Pulmonary artery (tissue), 1 donor: ENCODE measurements around the gene ANKRD28.

- PRO-cap = no peak
Measured at GRCh38 chr3:15243712-15244281, 37.8 kb downstream of the CAPN7 start.

DNA sequence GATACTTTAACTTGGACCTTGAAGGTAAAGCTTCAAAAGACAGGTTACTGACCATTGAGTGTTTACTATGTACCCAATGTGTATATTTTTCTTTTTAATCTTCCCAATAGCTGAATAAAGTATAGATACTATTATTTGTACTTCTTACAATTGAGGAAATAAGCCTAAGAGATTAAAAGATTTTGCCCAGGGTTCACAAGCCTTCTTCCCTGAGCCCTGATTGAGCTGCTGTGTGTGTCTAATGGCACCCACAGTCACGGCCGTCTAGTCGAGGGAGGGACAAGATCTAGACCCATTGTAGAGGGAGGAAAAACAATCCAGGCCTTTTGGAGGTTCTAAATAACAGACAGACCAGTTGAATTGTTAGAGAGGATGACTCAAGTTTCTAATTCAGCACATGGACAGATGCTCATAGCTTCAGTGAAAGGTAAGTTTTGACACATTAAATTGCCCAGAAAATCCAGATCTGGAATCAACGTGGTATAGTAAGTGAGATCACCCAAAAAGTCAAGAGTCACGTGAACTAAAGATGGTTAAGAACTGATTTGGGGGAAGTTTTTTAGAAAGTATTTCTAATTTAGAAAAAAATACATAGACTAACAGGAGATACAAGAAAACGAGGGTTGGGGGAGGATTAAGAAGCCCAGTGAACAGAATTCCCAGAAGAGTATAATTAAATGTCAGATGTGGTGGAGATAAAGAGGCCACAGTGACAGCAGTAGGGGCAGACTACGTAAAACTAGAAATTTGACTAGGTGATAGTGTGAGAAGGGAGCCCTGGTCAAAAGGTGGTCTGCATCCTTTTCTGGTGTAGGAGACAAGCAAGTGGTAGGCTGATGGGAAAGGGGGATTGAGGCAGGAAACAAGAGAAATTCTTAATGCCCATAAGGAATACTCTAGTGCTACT lies 47.0 kb downstream of the CAPN7 start:
- PRO-cap = no peak

GRCh38 chr3:15330217-15330674 lies 2.1 kb downstream of the SH3BP5 start:
- PRO-cap = no peak

DNA sequence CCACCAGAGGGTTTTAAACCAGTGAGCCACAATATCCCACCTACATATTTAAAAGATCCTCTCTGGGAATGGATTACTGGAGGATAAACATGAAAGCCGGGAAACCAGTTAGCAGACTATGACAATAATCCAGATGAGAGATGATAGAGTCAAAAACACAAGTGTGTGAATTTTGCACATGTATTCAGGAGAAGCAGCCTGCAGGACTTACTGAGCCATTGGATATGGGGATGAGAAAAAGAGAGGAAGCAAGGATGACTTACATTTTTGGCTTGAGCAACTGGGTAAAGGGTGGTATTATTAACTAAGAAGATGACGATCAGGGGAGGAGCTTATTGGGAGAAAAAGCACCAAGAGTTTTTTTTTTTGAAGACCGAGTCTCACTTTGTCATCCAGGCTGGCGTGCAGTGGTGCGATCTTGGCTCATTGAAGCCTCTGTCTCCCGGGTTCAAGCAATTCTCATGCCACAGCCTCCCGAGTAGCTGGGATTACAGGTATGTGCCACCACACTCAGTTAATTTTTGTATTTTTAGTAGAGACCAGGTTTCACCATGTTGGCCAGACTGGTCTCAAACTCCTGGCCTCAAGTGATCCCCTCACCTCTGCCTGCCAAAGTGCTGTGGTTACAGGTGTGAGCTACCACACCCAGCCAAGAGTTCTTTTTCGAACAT lies 14.7 kb upstream of the SH3BP5 start:
- PRO-cap = no peak

- PRO-cap = no peak
Measured at GRCh38 chr3:15360625-15361265, 28.4 kb upstream of the SH3BP5 start.

GRCh38 chr3:15512160-15512517 lies 9.4 kb downstream of the COLQ start:
- PRO-cap = no peak

GRCh38 chr3:15623709-15624038 lies 22.1 kb downstream of the BTD start:
- PRO-cap = no peak

DNA sequence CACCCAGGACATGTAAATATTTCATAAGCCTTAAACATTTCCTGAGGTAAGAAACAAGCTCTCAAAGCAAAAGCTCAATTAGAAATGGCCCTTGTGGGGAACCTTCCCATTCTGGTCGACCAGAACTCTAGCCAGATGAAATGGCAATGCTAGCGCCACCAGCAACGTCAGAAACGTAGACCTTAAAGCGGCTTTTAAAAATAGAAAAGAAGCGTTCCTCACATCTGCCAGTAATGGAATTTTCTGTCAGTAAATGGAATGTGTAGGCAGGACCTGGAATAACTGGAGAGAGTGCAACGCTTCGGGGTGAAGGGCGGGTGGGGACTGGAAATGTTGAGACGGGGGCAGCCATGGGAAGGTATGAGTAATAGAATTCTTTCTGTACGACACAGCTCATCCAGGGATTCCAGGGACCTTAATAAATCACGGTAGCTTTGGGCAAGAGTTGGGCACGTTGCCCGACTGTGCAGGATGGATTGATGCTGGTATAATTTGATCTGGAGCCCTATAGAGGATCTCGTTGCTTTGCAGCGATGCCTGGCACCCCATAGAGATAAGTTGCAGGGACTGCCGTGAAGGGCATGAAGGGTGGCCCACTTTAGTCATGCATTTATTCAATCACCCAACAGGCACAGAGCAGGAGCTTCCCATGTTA lies 44.5 kb downstream of the BTD start:
- PRO-cap = no peak

- PRO-cap = no peak
Measured at GRCh38 chr3:15752659-15753496, 44.9 kb downstream of the ANKRD28 start.

GRCh38 chr3:15768571-15769516 lies 28.9 kb downstream of the ANKRD28 start:
- PRO-cap = no peak

DNA sequence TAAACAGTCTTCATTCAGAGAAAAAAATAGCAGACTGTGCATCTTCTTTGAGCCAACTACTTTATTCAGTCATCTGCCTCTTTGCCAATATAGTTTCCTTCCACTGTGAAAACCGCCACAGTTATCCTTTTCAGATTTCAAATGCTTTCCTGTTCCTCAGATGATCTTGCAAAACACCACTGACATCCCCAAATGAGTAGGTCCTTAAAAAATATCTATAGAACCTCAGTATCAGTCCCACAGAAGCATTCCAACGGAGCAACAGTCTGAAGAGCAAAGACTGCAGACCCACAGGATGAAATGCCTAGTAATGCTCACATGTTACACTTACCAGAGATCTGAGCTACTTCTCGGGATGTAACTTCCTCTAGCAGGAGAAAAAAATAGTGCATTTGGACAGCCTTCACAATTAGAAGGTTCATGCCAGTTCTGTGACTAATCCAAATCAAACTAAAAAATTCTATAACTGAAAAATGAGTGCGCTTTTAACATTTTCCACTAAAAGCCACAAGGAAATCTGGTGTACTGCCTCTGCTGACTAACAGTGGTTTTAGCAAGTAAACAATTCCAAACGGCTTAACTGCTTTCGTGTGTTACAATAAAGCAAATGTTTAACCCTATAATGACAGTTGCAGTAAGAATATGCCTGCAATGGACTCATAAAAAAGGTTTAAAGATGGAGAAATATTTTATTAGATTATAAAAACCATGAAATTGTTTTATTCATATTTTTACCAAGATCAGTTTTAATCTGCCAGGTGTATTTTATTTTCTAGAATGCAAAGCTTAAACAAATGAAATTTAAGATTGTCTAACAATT lies at the start of gene ANKRD28:
ANKRD28 (minus strand) TSS at position 340 of the 820 bp plus-strand sequence.
- PRO-cap = unidirectional peak, minus-strand start at position 302 of the sequence

DNA sequence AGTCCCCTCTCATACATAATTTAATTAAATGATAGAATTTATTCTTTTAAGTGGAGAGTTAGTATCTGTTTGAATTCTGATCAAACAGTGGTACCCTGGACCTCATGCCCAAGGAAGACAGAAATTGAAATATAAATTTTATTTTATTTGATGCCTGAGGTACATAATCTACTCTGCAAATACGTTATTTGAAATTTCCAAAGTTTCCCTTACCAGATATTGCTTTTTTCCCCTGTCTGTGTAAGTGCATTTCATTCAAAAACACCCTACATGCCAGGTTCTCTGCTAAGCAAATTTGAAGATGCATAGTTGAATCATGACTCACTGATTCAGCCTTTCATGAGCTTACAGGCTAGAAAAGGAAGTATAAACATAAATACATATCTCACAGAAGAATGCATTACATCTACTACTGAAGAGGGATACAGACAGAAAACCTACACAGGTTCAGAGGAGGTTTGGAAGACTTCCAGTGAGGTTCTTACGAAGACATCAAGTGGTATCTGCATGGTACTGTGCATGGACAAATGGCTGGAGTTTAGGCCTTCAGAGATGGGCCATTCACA lies 105.5 kb upstream of the GALNT15 start:
- PRO-cap = no peak

DNA sequence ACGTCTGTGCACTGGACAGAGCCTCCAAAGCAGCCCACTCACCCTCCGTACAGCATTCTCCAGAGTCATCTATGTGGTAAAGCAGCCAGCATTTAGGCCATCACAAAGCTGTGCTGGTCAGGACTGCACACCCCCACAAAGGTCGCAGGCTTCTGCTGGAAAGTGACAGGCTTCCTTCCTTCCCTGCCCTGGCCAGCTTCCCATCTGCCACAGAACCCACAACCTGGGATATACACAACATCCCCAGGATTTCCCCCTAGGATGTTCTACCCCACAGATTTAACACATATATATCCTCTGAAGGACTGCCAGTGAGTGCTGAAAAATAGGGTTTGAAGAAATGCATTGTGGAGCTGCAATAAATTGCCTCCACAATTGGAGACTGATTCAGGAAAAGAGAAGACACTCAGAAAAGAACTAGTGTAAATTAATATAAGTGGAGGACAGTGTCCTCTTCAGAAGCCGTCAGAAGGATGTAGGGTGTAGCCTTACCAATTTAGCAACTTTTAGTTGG lies 64.4 kb upstream of the GALNT15 start:
- PRO-cap = no peak

DNA sequence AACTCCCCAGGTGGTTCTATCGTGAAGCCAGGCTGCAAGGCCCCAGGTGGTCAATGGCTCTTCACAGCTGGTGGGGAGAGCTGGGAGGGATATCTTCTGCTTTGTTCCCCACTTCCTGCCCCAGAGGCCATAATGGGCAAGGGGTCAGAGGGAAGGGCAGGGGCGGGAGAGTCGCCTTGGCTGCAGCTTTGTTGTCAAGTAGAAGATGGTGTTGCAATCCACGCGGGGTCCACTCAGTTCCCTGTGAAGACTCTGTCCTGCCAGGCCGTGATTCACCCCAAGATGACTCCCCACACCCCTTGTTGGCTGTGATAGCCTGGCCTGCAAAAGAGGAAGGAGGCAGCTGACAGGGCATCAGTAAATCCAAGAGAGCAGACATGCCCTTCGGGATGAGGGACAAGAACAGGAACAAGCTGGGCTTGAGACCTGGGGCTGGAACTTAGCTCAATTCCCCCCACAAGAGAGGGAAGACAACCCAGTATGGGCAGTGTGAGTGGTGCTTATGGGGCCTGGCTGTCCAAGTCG lies 6.9 kb downstream of the GALNT15 start:
- PRO-cap = no peak

- PRO-cap = no peak
Measured at GRCh38 chr3:16228793-16229075, 36.0 kb downstream of the DPH3 start.

- PRO-cap = no peak
Measured at GRCh38 chr3:16264001-16264788, 548 bp downstream of the DPH3 start.

GRCh38 chr3:16372646-16372909 lies 107.6 kb downstream of the OXNAD1 start:
- PRO-cap = no peak

DNA sequence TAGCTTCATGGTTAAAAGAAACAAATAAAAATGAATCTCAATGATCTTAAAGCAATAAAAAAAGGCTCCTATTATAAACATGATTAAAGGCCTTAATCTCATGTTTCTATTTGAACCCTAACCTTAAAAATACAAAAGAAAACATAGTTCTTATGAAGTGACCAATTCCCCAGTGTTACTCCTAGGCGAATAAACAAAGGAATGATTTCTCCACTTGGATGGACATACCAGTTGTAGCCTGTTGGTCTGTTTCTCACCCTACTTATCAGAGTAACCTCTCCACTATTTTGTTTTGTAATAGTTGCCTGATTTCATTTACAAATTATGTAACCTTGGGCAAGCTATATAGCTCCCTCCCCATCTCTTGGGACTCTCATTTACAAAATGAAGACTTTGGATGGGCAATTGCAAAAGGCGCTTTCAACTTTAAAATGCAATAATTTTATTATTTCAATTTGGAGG lies 74.4 kb downstream of the RFTN1 start:
- PRO-cap = no peak

DNA sequence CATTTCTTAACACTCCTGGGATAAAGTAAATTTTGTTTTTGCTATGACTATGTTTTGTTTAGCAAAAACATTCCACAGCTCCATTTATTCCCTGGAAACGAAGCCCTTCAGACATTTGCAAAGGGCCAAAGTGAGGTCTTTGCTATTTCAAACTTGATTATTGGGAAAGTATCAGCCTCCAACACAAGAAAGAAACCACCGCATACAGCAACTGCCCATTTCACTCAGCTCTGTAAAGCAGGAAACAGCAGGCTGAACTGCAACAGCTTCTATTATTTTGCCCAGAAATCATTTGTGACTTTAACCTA lies 72.2 kb downstream of the RFTN1 start:
- PRO-cap = no peak

GRCh38 chr3:16834685-16835132 lies 50.0 kb upstream of the PLCL2 start:
- PRO-cap = no peak